ENCODE data around the genes API5 and TTC17.

DNA sequence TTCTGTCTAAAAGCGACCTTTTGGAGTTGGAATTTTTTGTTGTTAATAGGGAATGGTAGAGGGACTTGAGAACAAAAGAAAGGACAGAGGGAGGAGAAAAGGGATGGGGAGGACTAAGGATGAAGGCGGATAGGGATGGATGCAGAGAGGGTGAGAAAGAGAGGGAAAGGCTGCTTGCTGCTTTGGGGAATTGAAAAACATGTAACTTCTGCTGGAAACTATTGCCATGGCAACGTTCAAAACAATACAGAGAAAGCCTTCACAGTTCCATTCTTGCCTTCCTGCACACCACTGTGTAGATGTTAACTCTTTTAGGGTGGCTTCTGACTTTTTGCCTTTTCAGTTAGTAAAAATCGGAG, 1178.6 kb downstream of the LRRC4C start:
- PRO-cap, result no peak

DNA sequence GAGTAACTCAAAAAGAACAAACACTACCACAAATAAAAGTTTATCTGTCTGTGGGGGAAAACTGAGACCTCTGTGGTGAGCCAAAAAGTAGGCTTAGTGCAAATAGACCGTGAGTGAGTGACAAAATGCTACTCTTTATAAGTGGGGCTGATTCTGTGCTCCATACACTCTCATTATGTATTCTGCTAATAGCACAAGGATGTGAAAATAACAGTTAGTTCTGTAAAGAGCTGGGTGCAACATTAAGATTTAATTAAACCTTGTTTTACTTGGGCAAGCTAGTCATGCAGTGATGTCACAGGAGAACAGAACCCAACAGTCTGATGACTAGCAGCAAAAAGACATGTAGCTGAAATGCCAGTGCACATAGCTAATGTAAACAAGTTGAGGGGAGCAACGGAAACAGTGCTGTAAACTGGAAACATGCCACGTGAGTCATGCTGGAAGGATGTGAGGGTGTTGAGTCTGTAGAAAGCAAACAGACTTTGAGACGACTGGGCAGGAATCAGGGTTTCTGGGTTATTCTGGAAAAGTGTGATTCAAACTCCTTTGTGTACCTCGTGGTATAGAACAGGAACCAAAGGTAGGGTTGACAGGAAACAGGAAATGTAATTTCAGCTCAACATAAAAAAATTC, 1130.4 kb downstream of the LRRC4C start:
- PRO-cap, result no peak

DNA sequence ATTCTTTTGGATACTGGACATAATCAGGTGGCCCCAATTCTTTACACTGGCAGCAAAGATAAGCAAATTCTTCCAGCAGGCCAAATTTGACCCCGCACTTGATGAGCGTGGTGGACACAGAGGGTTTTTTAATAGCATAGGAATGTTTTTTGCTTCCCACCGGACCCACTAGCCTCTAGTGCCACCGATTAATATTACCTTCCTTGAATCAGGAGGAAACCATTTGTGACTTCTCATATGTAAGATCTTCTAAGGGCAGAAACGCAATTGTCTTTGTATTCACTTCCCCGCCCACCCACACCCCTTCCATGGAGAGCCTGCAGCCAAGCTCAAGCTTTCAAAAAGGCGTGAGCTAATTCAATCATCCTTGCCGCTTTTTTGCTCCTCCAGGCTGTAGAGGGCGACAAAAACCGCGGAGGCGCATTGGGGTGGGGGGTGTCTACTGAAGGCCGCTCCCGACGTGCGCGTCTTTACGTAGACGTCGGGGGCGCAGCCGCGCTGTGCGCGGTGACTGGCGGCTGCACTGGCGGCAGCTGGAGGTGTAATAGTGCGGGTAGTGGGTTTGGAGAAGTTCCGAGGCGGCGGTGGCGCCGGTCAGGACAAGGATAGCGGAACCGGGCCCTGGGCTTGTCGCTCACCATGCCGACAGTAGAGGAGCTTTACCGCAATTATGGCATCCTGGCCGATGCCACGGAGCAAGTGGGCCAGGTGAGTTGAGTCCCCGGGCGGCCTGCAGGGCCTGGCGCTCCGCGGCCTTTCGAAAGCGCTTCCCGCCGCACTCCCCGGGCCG, at the start of gene API5:
API5 (plus strand) TSS at position 508 of the 790 bp plus-strand sequence.
- PRO-cap, result unidirectional peak, plus-strand start at position 508 of the sequence

DNA sequence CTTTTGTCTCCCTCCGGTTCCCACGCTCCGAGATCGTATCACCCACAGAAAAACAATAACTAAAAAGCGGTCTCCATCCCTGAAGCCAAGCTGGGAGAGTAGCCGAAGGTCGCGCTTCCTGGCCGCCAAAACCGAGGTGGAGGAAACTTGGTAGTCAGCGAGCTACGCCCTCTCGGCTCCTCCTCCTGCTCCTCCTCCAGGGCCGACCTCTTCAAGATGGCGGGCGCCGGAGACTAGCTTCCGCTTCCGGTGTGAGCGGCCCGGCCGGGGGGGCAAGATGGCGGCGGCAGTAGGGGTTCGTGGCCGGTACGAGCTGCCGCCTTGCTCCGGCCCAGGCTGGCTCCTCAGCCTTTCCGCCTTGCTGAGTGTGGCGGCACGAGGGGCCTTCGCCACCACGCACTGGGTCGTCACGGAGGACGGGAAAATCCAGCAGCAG, at the start of gene TTC17:
TTC17 (plus strand) TSS at position 243 of the 436 bp plus-strand sequence.
- PRO-cap, result bidirectional peak, plus-strand start at position 266 of the sequence, minus-strand start at position 138 of the sequence

DNA sequence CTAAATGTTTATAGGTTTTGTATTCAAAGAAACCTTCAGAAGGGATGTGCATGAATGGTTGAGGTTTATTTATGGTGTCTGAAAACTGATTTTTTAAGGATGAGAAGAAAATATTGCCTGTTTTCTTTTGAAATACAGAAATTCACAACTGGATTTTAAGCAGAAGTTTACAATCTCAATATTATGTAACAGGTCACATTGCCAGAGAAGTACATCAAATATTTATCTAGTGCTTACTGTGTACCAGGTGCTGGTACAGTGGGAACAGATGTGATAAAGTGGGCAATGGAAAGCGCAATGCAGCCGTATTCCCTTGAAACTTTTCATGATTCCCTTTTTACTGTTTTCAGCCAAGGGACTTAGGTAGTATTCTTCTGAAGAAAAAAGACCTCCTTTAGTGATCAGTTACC, 49.5 kb downstream of the TTC17 start:
- PRO-cap, result no peak

- PRO-cap, result no peak
Measured at GRCh38 chr11:43557462-43558167, 122.9 kb upstream of the HSD17B12 start.

- PRO-cap, result unidirectional peak, minus-strand start at chr11:43644810
Measured at GRCh38 chr11:43644704-43645049, 35.9 kb upstream of the HSD17B12 start.

GRCh38 chr11:43808088-43808373, 72.6 kb upstream of the ALKBH3 start:
- PRO-cap, result no peak

DNA sequence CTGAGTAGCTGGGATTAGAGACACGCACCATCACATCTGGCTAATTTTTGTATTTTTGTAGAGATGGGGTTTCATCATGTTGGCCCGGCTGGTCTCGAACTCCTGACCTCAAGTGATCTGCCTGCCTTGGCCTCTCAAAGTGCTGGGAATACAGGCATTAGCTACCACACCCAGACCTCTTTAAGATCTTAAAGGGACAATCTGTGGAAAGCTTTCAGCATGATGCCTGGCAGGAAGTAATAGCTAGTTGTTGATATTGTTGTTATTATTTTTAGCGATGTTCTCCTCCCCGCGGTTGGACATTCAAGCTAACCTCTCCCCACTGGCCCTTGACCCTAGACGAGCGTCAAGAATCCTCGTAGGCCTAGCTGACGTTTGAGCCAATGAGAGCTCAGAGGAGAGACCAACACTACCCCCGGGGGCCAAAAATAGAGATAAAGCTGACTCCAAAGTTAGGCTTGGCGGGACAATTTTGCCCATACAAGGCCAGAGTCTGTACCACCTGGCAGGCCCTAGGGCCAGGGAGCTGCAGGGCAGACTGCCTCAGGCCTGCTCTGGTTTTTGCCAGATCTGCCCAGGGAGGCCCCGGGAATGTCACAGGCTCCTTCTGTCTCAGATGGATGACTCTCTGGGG, 41.0 kb upstream of the ACCSL start:
- PRO-cap, result no peak

DNA sequence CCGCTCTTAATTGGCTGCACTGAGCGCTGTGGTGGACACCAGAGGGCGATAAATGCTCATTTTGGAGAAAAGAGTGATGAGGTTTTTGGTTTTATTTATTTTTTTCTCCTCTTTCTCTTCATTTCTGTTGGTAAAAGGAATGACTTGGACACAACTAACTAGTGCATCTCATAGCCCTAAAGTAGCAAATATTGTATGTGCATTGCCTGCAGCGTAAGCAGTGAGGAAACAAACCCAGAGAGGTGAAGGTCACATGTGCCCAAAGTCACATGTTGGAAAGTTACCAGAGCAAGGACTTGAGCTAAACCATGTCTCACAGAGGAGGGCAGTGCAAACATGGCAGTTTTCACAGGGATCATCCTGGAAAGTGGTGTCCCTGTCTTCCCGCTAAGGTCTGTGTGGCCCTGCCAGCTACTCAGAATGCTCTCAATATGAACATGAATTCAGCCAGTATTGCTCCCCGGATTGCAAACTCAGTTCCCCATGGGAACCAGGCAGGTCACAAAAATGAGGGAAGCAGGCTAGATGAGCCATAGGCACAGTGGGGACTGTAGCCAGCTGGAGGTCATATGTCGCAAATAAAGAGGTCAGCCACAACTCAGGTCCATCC, 8.6 kb upstream of the CD82 start:
- PRO-cap, result unidirectional peak, plus-strand start at position 311 of the sequence

- PRO-cap, result no peak
Measured at GRCh38 chr11:44603907-44604955, 38.8 kb downstream of the CD82 start.

DNA sequence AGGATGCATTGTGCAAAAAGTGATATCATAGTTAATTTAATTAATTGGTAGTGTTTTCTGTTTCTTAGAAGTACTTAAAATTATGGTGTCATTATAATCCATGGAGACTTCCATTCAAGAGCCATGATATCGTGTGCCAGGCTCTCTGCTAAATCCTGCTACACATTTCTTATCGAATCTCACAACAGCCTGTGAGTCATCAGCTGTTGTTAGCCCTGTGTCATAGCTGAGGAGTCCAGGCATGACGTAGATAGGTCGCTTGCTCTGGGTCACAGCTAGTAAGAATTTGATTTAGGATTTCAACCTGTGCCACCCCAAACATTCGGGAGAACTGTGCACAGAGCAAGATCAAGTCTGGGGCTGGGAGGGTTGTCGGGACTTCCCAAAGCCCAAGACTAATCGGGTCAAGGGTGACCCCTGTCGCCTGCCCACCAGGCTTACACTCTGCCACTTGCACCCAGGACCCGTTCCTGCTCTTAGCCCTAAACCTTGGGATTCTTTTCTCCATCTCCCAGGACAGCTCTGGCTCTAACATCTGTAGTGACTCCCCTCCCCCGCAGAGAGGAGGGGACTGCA, 34.2 kb downstream of the TSPAN18 start:
- PRO-cap, result no peak

- PRO-cap, result no peak
Measured at GRCh38 chr11:44783849-44784080, 57.0 kb downstream of the TSPAN18 start.

- PRO-cap, result no peak
Measured at GRCh38 chr11:44883520-44883899, 67.2 kb downstream of the TP53I11 start.

GRCh38 chr11:44946990-44947776, 3.5 kb downstream of the TP53I11 start:
- PRO-cap, result no peak

DNA sequence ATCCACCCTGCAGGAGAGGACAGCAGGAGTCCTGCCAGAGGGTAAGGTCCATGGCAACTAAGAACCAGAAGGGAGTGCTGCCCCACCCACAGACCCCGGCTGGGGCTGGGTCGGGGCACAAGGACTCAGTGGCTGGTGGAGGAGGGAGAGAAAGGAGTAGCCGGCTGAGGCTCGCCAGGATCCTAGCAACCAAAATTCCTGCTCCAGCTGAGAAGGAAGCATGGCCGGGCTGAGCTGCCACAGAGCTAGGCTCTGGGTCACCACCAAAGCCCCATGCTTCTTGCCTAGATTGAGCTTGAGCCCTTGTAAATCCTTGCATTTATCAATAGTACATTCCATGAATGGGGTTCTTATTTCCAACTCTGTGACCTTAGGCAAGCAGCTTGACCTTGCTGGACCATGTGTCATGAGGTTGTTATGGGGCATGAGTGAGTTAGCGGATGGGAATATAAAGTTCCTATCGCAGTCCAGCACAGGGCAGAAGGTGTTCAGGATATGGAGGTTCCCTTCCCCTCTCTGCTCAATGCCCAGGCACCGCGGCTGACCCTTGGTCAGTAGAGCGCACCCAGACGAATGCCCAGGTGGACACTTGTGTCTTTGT, 26.1 kb upstream of the TP53I11 start:
- PRO-cap, result no peak

DNA sequence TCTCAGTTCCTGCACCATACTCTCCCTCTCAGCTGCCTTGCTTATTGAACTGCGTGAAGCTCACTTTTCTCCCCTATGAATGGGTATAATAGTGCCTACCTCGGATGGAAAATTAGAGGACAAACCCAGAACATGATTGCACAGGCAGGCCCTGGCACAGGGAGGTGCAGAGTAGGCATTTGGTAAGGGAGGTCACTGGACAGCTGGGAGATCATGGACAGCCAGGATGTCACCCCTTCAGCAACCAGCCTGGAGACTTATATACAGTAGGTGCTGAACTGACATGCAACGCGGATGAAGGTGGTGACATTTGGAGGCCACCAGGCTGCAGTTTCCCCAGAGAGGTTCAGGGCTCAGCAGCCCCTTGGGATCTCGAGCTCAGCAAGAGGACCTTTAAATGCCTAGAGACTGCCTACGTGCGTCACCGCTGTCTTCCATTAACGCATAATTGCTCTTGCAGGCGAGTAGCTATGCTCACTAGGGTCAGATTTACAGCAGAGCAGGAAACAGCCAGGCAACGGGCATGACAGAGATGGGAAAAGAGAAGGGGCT, 78.5 kb upstream of the TP53I11 start:
- PRO-cap, result bidirectional peak, plus-strand start at position 475 of the sequence, minus-strand start at position 263 of the sequence

DNA sequence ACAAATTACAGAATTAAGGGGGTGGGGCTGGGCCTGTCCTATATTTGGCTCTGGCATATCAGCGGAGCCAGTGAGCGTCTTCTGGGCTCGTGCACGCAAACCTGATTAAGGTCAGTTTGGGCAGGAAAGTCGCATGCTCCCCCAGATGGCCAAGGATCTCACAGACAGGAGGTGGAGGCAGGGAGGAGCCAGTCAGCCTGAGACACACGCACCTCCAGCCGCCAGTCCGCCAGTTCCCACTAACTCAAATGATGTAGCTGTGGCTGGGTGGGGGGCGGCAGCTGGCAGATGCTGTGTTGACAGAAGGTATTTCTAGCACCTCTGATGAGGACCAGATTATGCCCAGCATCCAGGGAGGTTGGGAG, 97.3 kb upstream of the PRDM11 start:
- PRO-cap, result no peak

DNA sequence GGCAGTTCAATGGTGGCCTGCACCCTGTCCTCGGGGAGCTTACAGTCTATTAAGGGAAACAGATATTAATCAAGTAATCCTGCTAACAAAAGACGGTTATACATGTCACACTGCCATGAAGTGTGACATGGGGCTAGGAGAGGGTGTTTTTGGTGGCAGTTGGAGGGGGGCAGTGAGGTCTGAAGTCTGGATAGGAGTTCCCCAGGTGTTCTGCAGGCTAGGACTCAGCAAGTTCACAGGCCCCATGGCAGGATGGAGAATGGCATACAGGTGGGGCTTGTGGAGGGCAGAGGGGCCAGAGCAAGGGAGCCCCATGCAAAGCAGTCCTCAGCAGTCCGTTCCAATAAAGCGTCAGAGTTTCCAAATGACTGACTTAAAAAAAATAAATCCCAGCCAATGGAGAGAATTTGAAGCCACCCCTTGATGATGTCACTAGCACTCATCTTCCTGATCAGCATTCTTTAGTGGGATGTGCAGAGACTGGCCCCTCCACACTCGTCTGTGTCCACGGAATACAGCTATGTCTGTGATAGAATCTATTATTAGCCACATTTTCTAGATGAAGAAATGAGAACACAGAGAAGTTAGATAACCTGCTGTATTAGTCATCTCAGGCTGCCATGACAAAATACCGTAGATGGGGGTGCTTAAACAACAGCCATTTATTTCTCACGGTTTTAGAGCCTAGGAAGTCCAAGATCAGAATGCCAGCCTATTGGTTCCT, 32.6 kb downstream of the PRDM11 start:
- PRO-cap, result no peak

DNA sequence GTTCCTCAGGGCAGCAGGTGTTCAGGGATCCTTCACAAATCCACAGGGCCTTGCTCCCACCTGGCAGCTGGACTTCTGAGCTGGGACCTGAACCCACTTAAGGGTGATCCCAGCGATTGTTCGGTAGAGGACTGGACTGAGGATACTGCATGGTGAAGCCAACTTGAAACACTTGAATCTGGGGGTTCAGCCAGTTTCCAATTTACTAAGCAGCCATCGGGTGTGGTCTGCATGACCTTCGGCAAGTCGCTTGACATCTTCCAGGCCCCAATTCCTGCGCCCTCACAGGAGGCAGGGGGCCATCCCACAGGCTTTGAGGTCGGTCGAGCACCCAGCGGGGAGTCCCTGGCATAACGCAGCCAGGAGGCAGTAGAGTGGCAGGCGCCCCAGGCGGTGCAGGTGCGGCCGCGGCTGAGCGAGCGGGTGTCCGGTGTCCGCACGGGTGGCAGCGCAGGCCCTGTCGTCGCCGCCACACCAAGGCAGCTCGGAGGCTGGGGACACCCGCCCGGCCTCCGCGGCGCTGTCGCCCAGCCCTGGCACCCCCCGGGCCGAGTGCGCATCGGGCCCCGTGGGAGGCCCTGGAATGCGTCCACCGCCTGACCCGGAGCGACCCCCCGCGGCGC, 33.6 kb downstream of the PRDM11 start:
- PRO-cap, result no peak